Metastatic Liver Carcinoma in the Lung (tissue), 2 donors: Measurements from ENCODE around the genes WSB1 and SLC13A2.

GRCh38 chr17:27247301-27247917 lies 46.5 kb upstream of the WSB1 start:
- PRO-cap, 2 experiments: no peak in any of the 2 experiments

- PRO-cap, 2 experiments: peak in 2 of 2 experiments; most common plus-strand start chr17:27294114 (in 2); most common minus-strand start chr17:27293950 (in 1)
Measured at GRCh38 chr17:27293804-27294796, at the start of gene WSB1. WSB1 (plus strand) TSS chr17:27294114.

GRCh38 chr17:27313031-27313764 lies 19.3 kb downstream of the WSB1 start:
- PRO-cap, 2 experiments: no peak in any of the 2 experiments

DNA sequence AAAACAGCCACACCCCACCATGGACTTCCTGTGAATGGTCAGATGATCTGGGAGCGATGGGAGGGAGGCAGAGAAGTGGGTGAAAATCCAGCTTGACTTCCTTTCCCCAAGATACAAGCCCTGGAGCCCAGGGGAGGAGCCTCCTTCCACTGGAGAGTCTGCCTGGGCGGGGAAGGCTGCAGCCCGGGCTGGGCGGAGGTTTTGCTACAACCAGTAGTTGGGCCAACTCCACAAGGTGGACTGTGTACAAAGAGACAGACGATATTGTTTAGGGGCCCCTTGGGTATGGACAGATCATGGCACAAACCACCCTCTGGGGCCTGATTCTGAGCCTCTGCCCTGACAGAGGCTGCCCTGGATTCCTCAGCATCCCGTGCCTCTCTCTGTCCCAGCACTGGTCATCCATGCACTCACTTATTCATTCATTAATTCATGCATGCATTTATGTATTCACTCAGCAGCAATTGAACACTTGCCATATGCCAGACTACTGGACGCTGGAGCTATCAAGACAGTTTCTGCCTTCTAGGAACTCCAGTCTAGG lies 29.8 kb downstream of the WSB1 start:
- PRO-cap, 2 experiments: no peak in any of the 2 experiments

DNA sequence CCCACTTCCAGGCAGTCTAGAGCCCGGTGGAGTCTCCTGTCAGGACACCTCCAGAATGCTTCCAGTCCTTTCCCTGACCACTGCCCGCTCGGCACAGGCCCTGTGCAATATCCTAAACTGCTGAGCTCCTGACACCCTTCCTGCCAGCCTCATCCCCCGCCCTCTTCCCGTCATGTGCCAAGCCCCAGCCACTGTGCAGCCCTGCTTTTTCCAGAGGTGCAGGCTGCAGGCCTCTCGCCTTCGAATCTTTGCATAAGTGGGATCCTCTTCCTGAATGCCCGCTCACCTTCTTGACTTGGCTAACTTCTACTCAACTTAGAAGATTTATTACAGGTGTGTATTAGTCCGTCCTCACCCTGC lies 73.8 kb downstream of the WSB1 start:
- PRO-cap, 2 experiments: no peak in any of the 2 experiments

DNA sequence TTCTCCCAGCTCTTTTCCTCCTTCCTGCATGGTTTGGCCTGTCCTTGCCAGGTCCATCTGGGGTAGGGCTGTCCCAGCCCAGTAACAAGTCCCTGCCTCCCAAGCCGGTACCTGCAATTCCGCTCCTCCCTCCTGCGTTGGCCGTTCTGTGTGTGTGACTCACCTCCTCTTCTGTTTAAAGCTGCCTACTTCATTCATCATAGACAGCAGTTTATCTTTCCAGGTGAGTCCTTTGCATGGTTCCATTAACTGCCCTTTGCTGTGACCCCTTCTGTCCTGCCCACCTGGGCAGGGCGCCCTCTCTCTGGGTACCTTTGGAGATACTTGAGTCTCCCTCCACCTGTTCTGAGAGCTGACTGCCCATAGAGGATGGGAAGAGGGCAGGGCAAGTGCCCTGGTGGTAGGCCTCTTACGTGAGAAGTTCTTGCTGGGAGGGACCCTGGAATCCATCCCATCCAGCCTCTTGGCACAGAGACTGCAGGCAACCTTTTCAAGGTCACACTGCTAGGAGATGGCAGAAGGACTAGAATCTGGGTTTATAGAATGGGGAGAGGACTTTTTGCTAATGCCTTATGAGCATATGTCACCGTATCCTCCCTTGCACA lies 29.7 kb upstream of the LGALS9 start:
- PRO-cap, 2 experiments: no peak in any of the 2 experiments

DNA sequence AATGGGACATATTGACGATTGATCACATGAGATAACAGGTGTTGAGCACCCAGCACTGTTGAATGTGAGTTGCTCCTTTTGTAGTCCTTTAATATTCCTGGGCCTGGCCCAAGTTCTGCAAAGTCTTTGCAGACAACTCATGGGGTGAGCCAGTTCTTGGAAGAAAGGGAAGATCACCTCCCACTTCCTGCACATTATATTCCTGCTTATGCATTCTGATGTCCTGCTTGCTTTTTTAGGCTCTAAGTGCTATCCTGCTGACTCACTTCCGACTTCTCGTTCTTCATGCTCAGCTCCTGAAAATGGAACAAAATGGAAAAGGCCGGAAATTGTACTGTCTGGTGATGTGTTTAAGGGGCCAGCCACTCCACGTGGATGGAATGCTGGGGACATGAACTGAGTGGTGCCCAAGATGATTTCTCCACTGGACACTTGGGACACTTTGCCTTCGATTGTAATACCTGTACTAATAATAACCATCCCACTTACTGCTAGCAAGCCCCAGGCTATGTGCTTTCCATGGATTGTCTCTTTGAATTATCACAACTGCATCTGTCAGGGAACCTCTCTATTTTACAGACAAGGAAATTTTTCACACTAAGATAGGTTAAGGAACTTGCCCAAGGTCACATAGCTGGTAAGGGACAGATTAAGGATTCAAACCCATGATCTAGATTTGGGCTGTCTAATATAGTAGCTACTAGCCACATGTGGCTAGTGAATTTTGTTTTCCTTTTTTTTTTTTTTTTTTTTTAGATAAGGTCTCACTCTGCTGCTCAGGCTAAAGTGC lies 8.1 kb upstream of the NLK start:
- PRO-cap, 2 experiments: no peak in any of the 2 experiments

DNA sequence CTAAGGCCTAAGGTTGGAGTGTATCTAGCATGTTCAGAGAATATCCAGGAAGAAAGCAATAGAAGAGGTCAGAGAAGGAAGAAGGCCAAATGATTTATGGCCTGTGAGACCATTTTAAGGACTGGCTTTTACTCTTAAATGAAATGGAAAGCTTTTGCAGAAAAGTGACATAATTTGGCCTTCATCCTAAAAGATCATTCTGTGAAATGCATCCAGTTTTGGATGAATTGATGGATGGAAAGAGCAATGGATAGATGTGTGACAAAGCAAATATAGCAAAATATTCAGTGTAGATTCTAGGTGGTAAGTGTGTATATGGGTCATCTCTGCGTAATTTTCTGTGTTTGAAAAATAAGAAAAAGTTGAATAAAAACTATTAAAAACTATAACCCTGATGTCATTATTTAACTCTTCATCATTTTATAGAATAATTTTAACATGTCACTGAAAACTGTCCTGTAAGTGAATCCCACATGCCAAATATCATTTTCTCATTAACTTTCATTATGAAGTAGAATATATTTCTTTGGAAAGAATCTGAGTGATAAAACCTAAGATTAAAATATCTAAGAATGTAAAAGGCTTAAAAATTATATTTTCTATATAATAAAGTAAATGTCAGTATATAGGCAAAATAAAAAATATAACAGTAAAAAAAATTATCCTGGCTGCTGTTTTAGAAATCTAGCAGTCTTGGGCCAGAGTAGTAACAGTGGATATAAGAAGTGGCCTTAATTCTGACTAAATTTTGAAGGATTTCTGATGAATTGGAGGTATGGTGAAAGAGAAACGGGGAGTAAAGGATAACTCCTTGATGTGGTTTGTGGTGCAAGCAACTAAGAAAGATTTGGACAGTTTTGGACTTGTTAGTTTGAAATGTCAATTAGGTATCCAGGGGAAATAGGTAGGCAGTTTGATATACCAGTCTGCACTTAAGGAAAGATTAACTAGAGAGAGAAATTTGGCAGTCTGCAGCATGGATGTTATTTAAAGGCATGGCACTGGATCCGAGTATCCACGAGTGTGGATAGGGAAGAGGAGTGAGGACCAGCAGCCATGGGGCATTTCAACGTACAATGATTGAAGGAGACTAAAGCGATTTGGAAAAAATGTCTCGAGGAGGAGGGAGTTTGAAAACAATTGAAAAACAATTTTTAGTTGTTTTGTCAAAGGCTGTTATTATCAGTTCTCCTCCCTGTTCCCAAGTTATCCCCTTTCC lies 117.1 kb downstream of the NLK start:
- PRO-cap, 2 experiments: no peak in any of the 2 experiments

DNA sequence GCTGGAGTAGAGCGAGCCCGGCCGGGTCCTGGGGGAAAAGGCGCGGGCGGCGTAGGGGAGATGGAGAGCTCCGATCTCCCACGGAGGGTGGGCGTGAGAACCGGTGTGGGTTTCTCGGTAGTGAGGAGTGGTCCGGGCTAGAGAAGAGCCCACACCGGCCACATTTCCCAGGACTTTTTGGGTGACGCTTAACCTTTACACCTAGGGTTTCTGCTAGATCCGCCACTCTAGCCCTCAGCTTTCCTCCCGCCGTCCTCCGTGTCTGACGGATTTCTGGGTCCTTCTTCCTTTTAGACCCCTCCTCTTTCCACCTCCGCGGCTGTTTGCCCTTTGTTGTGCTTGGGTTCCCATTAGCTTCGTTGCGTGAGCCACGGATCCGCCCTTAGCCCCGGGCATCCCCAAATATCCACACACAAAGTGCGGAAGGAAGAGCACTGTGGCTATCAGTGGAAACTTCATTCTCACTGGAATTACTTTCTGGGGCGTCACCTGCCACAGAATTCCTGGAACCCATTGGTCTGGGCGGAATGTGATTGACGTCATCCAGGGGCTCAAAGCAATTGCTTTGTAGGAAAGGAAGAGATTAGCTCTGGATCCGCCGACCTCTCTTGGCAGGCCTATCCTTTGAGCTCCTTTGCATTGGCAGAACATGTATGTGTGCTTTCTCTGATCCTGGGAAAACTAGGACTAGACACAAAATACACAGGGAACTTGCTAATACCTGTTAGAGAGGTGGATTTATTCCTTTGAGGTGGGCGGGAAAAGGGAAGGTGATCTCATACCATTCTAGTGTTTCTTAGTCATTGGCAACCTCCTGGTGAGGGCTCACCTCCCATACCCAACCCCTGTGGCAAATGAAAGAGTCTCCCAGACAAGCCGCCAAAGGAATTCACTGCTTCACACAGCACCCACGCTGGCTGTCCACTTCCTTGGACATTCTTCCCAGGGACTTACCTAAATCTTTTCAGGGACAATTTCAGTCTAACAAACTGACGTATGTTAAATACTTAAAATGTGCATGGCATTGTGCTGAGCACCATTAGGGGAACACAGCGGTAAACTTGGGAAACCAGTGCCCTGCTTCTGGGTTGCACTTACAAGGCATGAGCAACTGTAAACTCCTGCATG lies 709 bp downstream of the TNFAIP1 start:
- PRO-cap, 2 experiments: peak in 2 of 2 experiments; most common plus-strand start position 580 of the sequence (in 2); most common minus-strand start position 264 of the sequence (in 2)

- PRO-cap, 2 experiments: no peak in any of the 2 experiments
Measured at GRCh38 chr17:28472911-28473907, at the start of gene SLC13A2. SLC13A2 (plus strand) TSS chr17:28473644.

DNA sequence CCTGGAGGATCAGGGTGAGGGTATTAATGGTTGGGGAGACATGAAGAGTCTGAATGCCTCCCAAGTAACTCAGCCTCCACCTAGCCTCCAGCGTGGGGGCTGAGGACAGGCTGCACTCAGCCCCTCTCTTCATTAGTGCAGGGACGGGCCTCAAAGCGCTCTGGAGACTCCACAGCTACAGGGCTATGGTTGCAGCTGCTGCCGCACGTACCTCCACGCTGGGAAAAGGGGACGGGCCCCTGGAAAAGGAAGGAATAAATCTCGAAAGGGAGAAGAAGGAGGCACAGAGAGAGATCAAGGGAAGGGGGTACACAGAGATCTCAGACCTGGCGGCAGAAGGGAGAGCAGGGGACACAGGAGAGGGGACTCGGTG lies 584 bp downstream of the UNC119 start:
- PRO-cap, 2 experiments: no peak in any of the 2 experiments

- PRO-cap, 2 experiments: peak in 1 of 2 experiments; most common plus-strand start chr17:28598321 (in 1)
Measured at GRCh38 chr17:28598197-28598832, 510 bp downstream of the SPAG5 start.

DNA sequence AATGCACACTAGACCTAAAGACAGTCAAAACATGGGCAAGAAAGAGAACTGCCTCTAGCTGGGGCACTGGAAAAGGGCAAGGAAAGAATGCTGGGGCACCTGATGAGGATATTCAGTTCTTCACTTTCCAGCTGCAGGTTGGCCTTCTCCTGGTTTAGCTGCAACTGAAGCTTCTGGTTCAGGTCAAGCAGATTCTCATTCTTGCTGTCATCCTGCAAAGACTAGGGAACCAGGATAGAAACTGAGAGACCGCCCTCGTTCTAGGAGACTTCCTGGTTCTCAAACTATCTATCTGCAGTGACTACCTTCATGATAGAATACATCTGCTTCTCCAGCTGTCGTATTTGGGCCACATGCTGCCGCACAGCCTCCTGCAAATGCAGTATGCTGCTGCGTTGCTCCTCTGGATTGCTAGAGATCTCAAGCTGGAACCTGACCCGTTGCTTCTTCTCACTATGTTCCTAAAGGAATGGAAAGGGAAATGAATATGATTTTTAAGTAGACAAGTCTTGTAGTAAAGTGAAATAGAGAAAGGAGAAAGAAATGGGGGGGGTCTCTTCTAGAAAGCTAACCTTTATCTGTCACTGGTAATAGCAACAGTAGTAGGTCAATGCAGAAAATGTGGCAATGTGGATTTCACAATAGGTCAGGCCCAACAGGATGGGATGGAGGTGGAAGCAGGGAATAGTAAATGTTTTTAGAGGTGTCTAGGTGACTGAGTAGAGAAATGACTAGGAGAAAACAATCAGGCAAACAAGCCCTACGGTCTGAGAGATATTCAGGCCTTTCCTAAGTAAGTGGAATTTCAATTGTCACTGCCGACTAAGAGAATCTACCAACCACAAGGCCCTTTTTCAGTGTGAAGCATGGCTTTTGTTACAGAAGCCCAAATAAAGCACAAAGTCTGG lies 5.8 kb upstream of the RSKR start:
- PRO-cap, 2 experiments: no peak in any of the 2 experiments

GRCh38 chr17:28631595-28632142 lies 13.3 kb downstream of the BLTP2 start:
- PRO-cap, 2 experiments: no peak in any of the 2 experiments

- PRO-cap, 2 experiments: no peak in any of the 2 experiments
Measured at GRCh38 chr17:28640341-28641132, 4.4 kb downstream of the BLTP2 start.

DNA sequence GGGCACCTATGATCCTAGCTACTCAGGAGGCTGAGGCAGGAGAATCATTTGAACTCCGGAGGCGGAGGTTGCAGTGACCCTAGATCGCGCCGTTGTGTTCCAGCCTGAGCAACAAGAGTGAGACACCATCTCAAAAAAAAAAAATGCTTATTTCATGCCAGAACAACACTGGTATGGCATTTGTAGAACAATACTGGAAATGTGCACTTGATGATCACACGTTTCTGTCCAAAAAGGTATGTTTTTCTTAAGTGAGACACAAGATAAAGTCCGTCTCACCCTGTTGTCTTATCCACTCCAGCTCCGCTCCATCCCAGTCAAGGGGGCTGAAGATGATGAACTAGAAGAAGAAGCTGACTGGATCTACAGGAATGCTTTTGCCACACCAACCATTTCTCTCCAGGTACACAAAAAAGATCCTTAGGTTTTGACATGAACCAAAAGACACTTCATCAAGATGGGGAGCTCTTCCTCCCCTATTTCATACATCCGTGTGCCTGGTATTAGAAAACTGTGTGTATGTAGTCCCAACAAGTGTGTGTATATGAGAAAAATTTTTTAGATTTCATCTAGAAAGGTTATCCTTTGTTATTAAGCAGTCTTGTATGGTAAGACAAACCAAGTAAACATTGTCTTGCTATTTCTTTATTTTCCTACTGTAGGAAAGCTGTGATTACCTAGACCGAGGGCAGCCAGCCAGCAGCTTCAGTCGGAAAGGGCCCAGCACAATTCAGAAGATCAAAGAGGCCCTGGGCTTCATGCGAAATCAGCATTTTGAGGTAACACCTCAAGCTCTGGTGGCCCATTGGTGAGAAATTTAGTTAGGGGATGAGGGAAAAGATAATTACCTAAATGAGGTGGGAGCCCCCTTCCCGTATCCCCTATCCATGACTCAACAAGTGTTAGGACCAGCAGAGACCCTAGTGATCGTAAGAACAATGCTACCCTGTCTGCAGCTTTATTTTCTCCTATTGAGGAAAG lies 15.7 kb downstream of the SUPT6H start:
- PRO-cap, 2 experiments: no peak in any of the 2 experiments

DNA sequence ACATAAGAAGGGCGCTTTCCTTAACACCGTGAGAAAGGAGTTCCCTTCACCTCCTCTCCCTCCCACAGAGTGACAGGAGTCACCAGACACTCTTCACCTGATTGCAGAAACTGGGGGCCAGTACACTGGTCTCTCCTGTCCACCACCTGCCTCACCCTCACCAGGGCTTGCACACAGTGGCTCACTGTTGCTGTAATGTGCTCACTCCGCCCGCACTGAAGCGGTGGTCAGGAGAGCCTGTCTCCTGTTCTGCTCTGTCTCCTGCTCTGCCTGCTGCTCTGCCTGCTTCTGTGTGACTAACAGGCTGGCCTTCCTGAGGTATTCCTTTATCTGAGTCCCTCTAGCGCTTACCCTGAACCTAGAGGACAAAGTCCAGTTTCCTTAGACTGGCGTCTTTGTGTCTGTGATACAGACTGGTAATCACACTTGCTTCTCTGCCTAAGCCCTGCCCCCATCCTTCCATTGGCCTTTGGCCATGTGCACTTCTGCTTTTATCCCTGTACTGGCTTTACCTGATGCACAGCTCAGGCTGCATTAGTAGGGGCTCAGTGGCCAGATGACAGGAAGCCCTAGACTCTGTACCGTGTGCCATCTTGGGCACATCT lies 13.4 kb downstream of the PROCA1 start:
- PRO-cap, 2 experiments: no peak in any of the 2 experiments

GRCh38 chr17:28718933-28719214 lies 911 bp upstream of the RPL23A start:
- PRO-cap, 2 experiments: no peak in any of the 2 experiments

GRCh38 chr17:28720472-28721109 lies 806 bp downstream of the RPL23A start:
- PRO-cap, 2 experiments: no peak in any of the 2 experiments

GRCh38 chr17:28722695-28723955 lies 2.9 kb downstream of the TLCD1 start:
- PRO-cap, 2 experiments: no peak in any of the 2 experiments